ENCODE measurements around the gene SMARCA5.

DNA sequence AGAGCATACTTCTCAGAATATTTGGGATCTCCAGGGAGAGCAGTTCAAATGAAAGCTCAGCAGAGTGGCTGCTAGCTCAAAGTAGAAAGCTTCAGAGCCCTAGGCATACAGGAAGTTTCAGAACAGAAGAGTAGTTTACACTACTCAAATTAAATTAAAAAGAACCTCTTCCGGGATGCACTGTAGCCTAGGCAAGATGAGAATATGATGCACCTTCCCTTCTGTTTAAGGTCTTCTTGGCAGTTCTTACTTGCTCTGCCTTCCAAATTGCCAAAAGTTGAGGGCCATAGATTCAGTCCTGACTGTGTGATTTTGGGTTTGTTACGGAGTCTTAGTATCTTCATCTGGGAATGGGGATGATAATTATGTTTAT, 429.0 kb downstream of the INPP4B start:
- PRO-cap, result no peak

GRCh38 chr4:142560463-142560905, 285.6 kb downstream of the INPP4B start:
- PRO-cap, result no peak

- PRO-cap, result no peak
Measured at GRCh38 chr4:142568053-142568576, 278.0 kb downstream of the INPP4B start.

GRCh38 chr4:143335827-143336720, 602 bp upstream of the GAB1 start:
- PRO-cap, result bidirectional peak, plus-strand start at chr4:143336212, minus-strand start at chr4:143336096; bidirectional peak, plus-strand start at chr4:143336527, minus-strand start at chr4:143336336; bidirectional peak, plus-strand start at chr4:143336876, minus-strand start at chr4:143336636

DNA sequence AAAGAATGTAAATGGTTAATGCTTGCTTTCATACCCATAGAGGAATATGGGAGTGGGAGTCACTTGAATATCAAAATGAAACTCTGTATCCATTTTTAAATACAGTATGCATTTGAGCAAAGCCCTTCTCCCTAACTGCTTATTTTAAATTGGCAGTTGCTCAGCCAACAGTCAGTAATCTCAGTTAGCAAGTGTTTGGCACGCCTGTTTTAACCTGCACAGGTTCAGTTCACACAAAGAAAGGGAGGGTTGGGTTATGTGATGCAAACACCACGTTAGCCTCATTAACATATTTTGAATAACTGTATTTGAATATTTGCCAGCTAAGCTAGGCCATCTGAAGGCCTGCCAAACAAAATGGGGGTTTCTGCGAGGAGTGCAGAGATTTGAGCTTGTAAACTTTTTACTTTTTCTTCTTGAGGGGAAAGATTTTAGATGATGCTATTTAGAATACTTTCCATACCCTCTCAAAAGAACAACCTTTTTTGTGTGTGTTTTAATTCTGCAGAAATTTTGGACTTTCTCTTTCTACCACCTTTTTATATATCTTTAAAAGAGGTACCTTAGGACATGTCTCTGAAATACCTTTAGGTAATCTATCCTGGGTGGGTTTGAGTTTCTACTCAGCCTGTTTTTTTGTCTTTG, 19.9 kb downstream of the GAB1 start:
- PRO-cap, result no peak

GRCh38 chr4:143404353-143405187, 67.9 kb downstream of the GAB1 start:
- PRO-cap, result no peak

DNA sequence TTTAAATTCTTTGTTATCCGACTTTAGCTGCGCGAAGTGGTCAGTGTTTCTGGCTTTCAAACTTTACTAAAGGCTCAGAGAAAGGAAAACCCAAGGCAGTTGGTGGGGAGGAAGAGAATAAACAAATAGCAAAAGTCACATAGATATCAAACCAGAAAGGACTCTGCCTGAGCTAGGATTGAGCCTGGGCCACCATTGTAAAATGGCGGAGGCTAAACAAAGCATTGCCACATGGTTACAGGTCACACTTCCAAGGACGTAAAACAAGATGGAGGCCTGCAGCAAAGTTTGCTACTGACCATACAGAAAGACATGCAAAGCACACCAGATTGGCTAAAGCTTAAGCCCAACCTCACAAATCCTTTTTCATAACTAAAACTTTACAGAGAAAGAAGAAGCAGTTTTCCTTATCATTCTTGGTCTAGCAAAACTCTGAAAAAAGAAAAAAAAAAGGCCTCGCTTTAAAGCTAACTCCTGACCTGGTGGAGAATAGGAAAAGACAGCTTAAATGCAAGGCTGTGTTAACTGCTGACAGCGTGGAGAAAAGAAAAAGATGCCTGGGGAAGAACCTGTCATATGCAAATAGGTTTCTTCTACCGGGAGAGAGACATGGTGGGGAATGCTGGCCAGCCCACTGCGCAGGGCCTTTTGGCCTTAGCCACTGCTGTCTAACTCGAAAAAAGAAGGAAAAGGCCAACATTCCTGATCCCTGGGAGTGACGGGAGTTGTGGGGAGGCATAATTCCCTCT, 81.8 kb upstream of the SMARCA5 start:
- PRO-cap, result no peak

GRCh38 chr4:143513406-143514359, at the start of gene SMARCA5:
Gene SMARCA5 (plus strand): TSS chr4:143513702.
- PRO-cap, result bidirectional peak, plus-strand start at chr4:143513529, minus-strand start at chr4:143513351

- PRO-cap, result no peak
Measured at GRCh38 chr4:144808709-144809895, 163.1 kb downstream of the HHIP start.

GRCh38 chr4:145057352-145058104, 40.5 kb downstream of the ANAPC10 start:
- PRO-cap, result no peak

DNA sequence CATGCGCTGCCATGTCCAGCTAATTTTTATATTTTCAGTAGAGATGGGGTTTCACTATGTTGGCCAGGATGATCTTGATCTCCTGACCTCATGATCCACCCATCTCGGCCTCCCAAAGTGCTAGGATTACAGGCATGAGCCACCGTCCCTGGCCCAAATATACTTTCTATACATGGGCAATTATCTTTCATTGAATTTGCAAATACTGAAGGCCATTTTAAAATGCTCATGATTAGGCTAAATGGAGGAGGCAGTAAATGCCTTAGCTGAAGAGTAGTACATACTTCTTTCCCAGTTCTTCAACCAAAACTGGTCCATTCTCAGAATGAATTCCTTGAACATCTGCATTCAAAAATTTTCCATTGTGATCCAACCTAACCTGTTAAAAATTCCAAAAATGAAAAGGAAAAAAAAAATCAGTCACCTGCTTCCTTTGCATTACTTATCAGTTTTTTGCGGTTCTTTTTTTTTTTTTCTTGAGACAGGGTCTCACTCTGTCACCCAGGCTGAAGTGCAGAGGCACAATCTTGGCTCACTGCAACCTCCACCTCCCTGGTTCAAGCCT, 28.1 kb downstream of the OTUD4 start:
- PRO-cap, result no peak

DNA sequence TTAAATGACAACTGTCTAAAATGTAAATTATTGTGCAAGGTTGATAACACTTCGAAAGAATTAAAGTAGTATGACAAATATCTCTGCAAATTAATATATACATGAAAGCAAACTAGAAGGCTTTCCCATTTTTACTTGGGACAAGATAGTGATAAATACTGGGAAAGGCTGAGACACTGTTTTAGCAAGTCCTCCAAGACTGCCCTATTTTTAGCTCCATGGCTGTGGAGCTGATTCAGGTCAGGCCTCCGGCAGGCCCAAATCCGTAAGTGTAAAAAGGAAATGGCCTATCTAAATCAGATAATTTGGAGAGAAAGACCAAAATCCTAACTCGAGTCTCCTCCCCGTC, 3.0 kb downstream of the OTUD4 start:
- PRO-cap, result no peak

DNA sequence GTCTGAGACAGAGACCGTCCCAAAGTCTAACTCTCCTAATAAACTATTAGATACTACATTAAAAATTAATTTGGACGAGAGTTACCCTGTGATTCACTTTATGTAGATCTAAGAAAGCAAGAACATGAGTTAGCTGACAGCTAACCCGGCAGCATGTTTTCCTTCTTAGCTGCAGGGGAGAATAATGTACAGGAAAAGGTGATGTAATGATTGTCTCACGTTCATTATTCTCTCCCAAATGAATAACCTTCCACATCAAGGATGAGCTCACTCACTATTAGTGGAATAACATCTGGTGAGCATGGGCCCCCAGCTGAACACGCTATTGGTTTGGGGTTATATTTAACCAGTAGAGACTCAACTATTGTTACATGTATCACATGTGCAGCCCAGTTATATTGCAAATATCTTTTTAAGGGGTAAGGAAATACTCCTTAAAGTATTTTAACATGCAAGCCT, 98.7 kb upstream of the OTUD4 start:
- PRO-cap, result no peak

DNA sequence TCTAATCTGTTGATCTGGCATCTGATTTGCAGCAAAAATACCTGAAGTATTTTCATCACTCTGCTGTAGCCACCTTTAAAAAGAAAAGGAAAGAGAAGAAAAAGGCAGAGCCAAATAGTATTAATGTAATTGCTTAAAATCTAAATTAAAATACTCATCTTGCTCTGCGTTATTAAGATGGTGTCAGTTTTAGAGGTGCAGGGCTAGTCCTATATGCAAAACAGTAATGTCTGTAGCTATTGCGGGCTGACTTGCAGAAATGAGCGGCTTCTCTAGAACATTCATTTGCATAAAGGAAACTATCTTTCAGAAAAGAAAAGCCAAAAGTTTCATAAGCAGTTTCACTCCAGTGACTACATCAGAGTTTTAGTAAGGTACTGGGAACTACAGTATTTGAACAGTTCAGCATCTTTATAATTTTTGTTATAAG, 5.9 kb downstream of the SMAD1 start:
- PRO-cap, result no peak

- PRO-cap, result no peak
Measured at GRCh38 chr4:145488925-145490214, 7.7 kb downstream of the SMAD1 start.

DNA sequence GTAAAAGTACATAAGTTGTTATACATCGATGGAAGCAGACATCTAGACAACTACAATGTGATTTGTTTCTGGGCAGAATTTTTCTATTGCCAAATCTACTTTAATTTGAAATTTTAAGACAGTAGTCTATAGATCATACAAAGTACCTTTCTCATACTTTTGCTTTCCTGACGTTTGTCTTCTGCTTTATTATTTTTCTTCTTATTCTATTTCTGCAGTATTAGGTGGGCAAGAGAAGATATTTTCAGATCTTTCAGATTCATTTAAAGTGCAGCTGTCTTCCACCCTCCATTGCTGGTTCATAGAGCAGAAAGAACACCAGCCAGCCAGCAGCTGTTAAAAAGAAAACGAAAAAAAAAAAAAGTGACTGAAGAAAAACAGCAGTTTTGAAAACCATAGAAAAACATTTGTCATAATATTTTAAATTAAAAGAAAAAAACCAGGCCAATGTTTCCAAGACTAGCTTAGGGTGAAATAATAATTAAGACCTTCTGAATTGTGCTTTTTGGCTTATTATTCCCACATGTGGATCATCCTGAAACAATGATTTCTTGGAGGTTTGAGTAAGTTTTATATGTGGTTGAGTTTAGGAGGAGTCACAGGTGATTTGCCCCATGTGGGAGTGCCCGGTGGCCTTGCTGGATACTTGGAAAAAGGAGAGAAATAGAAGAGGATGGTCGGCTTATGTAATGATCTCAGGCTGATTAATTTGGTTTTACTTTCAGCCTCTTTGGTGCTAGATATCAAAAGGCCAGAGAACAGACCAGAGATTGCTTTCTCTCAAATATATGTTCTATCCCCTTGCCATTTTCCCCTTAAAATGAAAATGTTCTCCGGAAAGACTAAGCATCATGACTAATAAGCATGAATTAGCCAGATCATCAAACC, 43.0 kb downstream of the SMAD1 start:
- PRO-cap, result no peak

DNA sequence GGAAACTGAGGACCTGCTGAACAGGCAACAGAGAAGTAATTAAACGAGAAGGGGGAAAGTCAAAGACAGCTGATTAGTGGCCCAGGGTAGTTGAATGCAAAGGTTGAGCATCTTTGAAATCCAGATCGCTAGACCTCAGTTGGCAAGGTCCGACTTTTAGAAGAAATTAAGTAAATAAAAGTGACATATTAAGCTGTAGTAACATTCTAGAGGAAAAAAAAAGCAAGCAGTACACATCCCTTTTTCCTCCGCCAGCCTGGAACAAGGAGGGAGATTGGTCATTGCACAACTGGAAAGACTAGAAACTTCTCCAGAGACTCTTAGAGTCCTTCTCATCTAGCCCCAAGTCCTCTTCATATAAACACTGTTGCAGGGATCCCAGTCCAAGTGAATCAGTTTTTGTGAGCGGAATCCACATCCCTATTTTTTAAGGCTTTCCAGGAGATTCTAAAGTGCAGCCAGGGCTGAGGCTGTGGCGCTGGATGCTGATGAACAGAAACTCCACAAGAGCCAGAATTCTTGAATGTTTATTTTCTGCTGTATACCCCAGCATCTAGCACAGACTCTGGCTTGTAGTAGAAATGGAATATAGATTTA, 23.7 kb downstream of the REELD1 start:
- PRO-cap, result no peak

GRCh38 chr4:146242942-146243706, 28.8 kb downstream of the REELD1 start:
- PRO-cap, result no peak

DNA sequence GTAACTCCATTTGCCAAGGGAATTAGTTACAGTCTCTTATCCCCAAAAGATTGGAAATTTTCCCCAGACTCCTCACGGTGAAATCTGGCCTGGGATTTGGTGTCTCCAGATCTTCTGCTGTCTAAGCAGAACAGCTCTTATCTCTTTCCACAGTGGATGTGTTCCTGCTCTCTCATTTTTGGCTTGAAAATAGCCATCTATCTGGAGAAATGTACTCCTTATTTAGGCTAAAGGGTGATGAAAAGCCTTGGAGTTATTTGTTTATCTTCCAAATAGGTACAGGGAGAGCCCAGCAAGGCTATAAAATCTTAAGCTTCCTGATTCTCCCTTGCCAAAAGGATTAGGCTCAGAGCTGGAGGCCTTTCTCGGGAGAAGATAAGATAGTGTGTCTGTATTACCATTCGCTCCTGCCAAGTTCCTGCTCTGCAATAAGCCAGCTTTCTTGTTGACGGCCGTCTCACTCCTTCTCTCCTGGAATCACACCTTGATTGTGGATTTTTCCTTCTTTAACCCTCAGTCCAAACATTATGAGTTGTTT, 171.7 kb upstream of the TTC29 start:
- PRO-cap, result no peak

DNA sequence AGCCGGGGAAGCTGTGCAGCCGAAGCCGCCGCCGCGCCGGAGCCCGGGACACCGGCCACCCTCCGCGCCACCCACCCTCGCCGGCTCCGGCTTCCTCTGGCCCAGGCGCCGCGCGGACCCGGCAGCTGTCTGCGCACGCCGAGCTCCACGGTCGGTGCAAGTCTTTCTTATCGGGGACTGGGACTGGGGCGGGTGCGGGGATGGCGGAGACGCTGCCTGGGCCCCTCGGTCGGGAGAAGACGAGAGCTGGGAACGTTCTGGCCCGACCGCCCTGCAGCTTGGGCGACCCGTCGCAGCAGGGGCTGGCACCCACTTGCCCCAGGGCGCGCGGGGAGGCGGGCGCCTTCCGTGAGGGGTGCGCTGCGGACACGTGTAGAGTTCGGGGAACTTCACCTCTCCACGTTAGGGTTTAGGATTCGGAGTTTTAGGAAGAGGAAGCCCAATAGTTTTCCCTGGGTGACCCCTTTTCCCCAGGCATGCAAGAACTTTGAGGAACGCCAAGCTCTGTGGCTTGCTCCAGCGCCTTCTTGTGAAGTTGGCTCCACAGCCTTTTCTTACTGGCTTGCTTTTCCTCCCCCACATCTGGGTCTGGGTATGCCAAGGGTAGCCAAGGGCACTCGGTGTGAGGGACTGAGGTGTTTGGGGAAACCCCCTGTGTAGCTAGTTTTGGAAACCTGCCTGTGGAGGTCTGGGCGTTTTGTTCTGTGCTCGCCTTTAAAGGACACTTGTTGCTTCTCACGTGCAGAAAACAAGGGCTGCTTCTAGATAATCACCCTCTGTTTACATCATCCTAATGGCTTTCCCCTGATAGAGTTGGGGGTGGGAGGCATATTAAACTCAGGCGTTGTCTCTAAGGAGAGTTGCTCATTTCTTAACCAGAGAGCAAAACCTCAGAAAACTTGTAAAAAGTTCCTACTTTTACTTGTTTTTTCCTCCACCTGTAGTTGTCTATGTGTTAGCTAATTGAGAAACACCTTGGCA, 620 bp downstream of the EDNRA start:
- PRO-cap, result no peak

All from Metastatic Lung Carcinoma in the Adrenal Gland (tissue), 1 donor.